ENCODE measurements around the genes ARID5A and FAHD2B.

DNA sequence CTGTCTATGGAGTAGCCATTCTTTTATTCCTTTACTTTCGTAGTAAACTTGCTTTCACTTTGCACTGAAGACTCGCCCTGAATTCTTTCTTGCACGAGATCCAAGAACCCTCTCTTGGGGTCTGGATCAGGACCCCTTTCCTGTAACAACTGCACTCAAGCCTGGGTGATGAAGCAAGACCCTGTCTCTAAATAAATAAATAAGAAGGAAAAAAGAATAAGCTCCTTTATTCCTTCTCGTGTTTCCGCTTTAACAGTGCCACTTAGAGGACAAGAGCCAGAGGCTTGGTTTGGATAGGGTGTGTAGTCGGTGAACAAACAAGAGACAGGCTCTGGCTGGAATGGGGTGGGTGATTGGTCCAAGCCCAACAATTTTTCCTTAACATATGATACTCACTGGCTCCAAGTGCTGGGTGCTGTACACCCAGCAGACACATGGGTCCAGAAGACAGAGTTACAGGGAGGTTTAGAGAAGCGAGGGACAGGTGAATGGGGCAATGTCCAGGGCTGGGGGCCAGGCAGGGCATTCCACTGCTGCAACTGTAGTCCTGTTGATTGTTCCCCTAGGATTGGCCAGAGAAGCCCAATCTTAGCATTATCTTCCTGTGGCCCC lies 77.7 kb downstream of the NCAPH start:
- RRBS: no CpG with 5 or more reads among the region's 7 CpGs

DNA sequence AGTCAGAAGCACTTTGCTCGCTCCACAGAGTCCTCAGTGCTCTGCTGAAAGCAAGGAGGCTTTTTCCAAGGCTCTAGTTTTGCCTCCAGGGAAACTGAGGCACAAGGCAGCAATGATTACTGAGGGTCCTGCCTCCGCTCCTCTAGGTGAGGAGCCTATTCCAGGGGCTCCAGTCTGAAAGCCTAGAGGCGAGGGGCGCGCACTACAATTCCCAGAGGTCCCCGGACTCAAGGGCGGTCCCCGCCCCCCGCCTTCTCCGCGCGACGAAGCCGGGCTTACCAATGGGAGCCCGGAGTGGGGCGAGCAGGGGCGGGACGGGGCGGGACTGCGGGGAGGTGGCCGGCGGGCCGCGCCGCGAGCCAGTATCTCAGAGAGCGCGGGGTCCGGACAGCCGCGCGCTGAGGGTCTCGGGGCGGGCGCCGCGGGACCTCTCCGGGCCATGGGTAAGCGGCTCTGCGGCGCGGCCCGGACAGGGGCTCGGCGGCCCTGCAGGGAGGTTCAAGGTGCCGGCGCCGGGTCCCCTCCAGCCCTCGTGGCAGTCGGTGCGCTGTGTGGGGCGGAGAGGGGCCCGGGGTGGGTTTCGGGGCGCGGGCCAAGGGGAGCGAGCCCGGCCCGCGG lies at the start of gene ARID5A:
TSS of gene ARID5A (plus strand) at position 365 of the 618 bp plus-strand sequence.
- RRBS: 1% methylated on average over 48 of the region's 60 CpGs

GRCh38 chr2:96537006-96537795 lies 649 bp downstream of the ARID5A start:
- RRBS: under 1% methylated on average over 23 of the region's 81 CpGs

GRCh38 chr2:96546947-96547212 lies 10.3 kb downstream of the ARID5A start:
- RRBS: no CpG with 5 or more reads among the region's 8 CpGs

GRCh38 chr2:96553419-96554364 lies 17.1 kb downstream of the ARID5A start:
- RRBS: no CpG with 5 or more reads among the region's 21 CpGs

DNA sequence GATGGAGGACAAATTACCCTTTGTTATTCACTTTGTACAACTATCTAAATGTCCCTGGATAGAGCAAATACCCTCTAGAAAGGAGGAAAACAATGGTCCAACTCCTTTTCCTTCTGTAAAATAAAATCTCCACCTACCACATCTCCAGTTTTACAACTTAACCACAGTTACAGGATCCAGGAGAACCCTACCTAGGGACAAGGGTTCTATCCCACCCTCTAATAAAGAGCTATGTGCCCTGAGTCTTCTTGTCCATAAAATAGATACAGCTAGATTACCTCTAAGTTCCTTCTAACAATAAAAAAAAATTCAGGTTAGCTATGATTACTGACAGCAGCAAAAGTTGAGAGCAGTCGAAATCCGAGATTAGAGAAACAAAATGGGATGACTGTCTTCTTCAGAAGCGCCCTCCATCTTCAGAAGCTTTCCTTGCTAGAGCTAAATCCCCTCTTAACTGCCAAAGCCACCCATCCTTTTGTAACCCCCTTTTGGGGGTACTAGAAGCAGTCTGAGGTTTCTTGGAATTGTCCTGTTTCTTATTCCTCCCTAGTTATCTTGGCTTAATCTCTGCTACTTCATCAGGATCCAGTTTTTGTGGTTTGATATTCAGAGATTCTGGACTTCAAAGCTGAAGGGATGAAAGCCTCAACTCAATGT lies 14.5 kb downstream of the KANSL3 start:
- RRBS: no CpG with 5 or more reads among the region's 3 CpGs

GRCh38 chr2:96761344-96761655 lies 598 bp downstream of the CNNM4 start:
- RRBS: 40% methylated on average over 1 of the region's 18 CpGs

DNA sequence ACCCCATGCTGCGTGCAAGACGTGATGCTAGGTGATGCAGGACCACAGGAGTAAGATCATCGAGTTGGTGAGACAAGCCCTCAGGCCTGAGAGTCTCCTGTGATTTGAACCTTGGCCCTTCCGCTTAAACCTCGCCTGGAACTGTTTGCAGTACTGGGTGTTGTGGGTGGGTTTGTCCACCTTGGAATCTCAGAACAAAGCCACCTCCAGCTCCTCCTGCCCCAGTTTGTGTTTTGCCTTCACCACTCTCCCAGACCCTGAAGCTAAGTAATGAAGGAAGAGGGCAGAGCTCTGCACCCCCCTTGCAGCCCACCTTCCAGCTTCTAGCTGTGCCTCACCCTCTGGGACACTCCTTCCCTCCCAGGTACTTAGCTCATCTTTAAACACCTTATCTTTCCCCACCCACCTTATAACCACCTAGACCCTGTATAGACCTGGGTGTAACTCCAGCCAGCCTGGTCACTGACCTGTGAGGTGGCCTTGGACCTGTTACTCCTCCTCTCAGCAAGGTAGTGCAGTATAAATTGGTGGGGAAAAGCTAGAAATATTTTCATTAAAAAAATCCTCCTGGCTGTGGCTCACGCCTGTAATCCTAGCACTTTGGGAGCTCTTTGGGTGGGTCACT lies 6.6 kb downstream of the CNNM4 start:
- RRBS: no CpG with 5 or more reads among the region's 6 CpGs

DNA sequence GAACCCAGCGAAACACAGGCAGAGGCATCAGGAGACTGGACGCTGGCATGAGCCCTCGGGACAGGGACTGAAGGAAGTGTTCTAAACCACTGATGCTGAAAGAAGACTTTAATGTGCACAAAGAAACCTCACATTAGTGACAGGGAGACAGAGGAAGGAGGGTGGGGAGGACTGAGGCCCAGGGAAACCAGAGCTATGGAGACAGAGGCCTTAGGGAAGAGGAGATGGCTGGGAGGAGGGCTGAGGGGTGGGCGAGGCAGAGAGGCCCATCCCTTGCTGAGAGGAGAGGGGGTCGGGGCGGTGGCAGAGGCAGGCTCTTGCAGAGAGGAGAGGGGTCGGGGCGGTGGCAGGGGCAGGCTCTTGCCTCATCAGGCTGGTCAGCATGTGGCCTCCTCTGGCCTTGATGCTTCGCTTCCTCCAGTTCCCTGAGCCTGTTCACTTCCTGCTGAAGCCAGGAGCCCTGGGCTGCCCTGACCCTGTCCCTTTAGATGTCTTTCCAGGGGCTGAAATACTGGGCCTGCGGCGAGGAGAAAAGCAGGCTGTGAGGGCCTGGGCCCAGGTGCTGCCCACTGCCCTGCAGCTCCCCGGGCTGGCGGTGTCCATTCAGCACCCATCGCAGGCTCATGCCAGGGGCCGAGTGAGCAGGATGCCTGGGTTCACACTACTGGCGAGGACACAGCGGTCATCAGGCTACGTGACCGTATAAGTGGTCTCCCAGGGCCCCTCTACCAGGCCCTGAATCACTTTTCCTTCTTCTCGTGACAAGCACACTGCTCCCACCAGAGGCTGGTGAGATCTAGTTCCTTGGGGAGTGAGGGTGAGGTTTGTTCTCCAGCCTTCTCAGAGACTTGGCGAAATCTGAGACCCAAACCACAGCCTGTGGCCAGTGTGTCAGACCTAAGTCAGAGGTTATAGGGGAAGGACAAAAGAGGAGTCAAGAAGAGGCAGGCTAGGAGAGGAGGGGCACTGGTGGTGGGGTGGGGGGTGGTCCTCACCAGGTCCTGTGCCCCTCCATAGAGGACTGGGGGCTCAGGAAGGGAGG lies 6.2 kb upstream of the SEMA4C start:
- RRBS: no CpG with 5 or more reads among the region's 21 CpGs

DNA sequence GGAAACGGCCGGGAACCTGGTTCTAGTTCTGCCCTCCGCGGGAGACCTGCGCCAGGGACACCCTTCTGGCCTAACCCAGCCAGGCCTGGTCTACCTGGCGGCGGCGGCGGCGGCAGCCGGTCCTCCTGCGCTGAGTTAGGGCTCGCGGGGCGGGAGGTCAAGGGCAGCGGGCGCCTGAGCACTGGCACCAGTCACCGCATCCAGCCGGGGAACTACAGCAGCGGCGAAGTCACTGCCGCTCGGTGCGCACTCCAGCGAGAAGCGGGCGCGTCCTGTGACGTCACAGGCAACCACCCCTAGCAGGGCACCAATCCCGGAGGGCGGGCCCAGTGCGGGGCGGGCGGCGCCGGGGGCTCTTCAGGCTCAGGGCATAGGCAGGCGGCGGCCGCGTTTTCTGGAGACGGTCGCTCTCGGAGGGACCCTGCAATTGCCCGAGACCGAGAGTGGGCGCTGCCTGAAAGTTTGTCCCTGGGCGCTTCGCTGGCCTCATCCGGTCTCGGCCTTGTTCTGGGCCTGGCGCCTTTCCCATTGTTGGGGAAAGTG lies at the start of gene FAHD2B:
TSS of gene FAHD2B (minus strand) at position 276 of the 543 bp plus-strand sequence.
- RRBS: no CpG with 5 or more reads among the region's 51 CpGs

- RRBS: no CpG with 5 or more reads among the region's 4 CpGs
Measured at GRCh38 chr2:97190767-97191376, 77.9 kb downstream of the ANKRD36 start.

DNA sequence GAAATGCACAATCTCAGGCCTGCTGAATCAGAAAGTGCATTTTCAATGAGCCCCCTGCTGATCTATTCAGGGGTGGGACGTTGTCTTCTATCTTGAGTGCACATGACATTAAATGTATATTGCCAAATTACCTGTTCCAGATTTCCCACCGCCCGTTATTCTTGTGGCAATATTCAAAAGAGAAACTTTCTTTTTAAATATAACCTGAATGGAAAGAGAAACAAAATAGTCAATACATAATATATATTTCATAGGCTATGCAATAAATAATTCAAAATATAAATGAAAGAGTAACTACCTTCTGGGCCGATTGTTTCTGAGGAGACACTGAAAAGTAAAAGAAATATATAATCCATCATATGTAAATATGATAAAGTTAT lies 51.6 kb downstream of the ANKRD36B start:
- RRBS: no CpG with 5 or more reads among the region's 4 CpGs

GRCh38 chr2:97780249-97780772 lies 66.9 kb downstream of the ZAP70 start:
- RRBS: no CpG with 5 or more reads among the region's 4 CpGs

GRCh38 chr2:97805211-97805986 lies 92.0 kb downstream of the ZAP70 start:
- RRBS: no CpG with 5 or more reads among the region's 6 CpGs

GRCh38 chr2:97809334-97809978 lies 96.1 kb downstream of the ZAP70 start:
- RRBS: no CpG with 5 or more reads among the region's 4 CpGs

GRCh38 chr2:97994723-97995759 lies 707 bp downstream of the TMEM131 start:
- RRBS: under 1% methylated on average over 43 of the region's 90 CpGs

GRCh38 chr2:98087574-98087773 lies 507 bp downstream of the VWA3B start:
- RRBS: no CpG with 5 or more reads among the region's 4 CpGs

GRCh38 chr2:98419779-98420563 lies 24.7 kb upstream of the INPP4A start:
- RRBS: no CpG with 5 or more reads among the region's 6 CpGs

DNA sequence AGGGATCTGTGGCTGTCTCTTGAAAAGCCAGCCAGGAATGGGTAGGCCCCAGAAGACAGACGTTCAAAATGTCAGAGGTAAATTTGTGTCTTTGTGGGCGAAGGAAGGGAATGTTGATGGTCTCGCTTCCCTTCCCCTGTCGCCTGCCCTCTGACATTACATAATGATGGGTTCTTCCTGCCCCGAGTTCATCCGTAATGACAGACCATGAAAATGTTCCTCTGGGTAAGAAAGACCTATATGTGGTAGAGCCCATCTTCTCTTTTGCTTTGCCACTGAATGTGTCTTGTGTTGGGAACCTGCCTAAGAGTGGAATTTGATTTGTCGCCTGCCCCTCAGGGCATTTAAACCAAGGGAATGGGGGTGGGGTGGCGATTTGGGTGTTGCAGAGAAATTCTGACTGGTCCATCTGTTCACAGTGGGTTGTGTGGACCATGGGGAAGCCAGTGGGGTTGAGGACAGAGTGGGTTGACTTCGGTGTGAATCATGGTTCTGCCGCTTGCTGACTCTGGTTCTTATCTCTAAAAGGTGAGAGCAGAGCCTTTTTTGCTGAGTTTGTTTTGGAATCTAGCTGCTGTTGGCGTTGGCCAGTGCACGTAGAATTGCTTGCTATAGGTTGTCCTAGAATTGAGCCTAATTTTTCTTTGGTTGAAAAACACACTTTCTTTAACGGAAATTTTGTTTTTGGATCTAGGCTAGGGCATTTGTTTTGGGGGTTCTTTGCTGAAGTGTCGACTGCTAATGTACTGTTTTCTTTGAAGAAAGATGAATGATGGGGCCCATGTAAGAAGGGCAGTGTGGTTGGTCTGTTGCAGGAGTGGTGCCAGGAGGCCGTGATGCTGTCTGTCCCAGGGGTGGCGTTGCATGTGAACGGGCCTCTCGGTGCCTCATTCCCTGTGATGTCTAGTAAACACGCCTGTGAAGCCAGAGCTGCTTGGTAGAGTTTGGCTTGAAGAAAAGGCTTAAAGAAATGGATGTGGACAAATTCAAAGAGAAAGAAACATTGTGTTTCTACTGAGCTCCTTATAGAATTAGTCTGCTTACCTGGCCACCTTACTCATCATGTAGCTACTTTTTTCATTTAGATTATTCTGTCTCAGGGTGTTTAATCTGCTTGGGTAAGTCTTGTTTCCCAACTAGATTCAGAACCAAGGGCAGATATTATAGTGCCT lies 1.4 kb downstream of the INPP4A start:
- RRBS: no CpG with 5 or more reads among the region's 19 CpGs

- RRBS: no CpG with 5 or more reads among the region's 12 CpGs
Measured at GRCh38 chr2:98507735-98508628, 63.3 kb downstream of the INPP4A start.